Placental pericyte (primary cell): ENCODE results near the genes ACAP2, PPP1R2 and APOD.

GRCh38 chr3:194840929-194841577 lies 155.4 kb downstream of the FAM43A start:
- CAGE, long polyA plus RNA: no peak

GRCh38 chr3:195033361-195033907 lies 237.5 kb downstream of the XXYLT1 start:
- CAGE, long polyA plus RNA: no peak

- CAGE, long polyA plus RNA: no peak
Observed at GRCh38 chr3:195087086-195087288, 184.0 kb downstream of the XXYLT1 start.

DNA sequence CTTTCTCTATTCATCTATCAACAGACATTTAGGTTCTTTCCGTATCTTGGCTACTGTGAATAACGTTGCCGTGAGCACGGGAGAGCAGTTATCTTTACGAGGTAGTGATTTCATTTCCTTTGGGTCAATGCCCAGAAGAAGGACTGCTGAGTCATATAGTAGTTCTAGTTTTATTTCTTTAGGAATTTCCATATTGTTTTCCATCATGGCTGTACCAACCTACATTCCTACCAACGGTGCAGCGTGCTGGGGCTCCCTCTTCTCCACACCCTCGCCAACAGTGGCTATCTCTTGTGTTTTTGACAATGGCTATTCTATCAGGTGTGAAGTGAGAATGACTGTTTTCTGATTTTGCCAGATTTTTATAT lies 168.3 kb downstream of the XXYLT1 start:
- CAGE, long polyA plus RNA: no peak

DNA sequence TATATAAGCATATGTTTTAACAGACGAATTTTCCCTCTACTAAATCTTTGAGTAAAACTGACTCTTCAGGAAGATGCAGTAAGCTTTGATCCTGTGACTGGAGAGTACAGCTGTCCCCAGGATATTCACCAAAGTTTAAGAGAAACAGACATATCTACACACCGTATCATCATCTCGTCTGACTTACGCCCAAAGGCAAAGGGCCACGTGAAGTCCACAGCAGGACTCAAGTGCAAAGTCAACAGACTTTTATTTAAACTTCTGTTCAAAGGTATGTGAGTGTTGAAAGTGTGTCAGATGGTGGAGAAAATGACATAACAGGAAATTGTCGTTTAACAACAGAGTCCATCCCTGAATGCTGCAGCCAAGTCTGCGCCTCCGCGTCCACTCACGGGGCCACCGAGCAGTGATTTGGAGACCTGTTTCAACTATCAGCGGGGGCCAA lies 165.7 kb downstream of the XXYLT1 start:
- CAGE, long polyA plus RNA: no peak

- CAGE, long polyA plus RNA: no peak
Observed at GRCh38 chr3:195329435-195330589, 58.9 kb upstream of the XXYLT1 start.

- CAGE, long polyA plus RNA: no peak
Observed at GRCh38 chr3:195442713-195443588, at the start of gene ACAP2. ACAP2 (minus strand) TSS chr3:195443020.

DNA sequence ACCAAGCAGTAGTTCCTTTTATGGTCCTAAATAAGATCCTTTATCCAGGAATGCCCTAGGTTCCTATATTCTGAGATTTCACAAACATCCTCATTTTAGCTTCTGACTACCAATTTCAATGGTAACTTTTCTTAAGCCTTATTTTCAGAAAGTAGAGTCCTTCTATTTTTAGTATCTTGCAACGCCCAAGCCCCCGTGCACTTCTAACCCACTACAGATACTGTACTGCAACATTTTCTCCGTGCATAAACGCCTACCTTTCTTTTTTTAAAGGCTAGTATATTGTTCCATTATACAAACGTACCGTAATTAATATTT lies 1.3 kb downstream of the PPP1R2 start:
- CAGE, long polyA plus RNA: no peak

DNA sequence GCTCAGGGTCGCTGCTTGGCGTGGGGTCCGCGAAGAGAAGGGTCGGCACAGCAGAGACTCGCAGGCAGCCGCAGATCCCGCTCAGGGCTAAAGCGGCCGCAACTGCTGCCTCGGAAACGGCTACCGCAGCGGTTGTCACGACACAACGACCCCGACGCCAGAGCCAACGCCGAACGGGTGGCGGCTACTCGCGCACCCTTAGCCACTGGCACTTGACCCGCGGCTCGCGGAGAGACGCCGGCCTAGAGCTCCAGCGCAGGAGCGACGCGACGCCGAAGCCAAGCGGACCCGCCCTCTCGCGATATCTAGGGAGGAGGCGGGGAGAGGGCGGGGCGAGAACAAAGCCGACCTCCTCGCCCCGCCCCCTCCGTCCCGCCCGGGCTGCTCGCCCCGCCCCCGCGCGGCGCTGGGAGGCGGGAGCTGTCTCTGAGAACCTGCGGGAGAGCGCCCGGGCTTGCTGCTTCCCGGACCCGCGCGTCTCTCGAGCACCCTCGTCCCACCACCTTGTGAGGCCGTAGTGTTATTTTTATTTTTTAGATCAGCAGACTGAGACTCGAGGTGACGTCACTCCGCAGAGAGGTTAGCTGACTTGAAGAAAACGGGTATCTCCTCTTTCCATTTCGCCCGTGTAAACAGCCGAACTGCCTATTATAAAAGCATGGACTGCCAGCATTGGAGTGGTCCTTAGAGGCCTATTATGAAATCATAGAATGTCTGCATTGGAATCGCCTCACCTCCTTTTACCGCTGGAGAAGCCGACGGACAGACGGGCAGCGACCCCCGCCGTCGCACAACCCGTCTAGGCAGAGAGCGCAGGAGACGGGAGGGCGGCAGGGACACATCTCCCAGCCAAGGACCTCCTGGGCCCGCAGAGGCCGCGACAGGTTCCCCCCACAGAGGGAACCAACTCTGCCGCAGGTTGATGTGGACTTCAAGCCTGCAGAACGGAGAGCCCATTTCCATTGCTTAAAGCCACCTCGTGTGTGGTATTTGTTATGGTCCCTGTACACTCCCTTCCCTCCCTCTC lies at the start of gene PPP1R2:
PPP1R2 (minus strand) TSS at position 279 of the 1,027 bp plus-strand sequence.
- CAGE, long polyA plus RNA: no peak

DNA sequence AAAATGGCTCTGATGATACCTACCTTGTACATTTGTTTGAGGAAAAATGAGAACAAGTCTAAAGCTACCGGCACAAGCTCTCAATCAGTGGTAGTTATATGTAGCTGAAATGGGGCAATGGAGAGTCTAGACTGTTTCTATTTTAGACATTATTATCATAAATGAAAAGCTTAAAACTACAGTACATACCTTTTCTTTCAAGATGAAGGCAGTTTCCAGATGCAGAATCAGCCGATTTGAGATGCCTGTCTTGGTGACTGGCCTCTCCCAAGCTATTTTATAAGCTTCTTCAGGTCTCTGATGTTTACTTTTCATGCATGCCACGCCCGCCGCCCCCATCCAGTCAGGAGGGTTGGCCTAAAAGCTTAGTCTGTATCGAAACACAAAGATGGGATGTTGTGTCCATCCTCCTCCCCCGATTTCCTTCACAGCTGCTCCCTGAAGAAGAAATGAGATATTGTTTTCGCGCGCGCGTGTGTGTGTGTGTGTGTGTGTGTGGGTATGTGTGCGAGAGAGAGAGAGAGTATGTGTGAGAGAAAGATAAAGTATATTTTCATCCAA lies at the start of gene APOD:
APOD (minus strand) TSS at position 252 of the 561 bp plus-strand sequence.
- CAGE, long polyA plus RNA: no peak

GRCh38 chr3:195657347-195658215 lies 63.2 kb upstream of the MUC20 start:
- CAGE, long polyA plus RNA: no peak

DNA sequence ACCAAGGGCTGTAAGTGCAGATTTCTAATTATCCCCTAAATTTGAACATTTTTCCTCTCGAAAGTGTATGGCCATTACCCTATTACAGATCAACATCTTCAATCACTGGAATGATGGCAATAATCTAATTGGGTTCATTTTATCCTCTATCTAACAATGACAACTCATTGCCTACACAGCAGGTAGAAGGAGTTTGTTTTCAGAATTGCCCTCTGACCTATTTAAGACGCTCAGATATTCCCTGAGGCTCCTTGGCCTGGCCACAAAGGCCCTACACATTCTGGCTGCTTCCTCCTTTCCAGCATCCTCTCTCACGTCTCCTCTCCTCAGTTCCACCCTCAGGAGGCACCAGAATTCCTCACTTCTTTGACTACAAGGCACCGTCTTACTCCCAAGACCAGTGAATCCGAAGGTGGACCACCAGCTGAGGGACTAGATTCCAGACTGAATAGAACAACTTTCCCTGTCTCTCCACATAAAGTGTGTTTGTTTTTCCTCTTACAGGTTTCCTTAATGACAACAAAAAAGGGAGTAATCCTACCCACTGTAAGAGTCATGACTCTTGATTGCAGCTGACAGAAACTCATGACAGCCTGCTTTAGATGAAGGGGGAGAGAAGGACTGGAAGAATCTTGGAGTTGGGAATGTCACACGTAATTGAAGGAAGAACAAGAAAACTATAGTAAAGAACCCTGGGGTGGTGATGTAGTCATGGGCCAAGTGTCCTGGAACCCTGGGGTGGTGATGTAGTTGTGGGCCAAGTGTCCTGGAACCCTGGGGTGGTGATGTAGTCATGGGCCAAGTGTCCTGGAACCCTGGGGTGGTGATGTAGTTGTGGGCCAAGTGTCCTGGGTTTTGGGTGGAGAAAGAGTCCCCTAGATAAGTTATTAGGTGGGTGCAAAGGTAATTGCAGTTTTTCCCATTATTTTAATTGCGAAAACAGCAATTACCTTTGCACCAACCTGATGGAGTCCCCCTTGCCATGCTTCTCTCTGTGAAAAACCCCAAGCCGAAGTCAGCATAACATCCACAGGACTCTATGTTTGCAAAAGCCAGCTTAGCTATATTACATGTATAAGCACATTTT lies 21.9 kb upstream of the MUC20 start:
- CAGE, long polyA plus RNA: no peak

DNA sequence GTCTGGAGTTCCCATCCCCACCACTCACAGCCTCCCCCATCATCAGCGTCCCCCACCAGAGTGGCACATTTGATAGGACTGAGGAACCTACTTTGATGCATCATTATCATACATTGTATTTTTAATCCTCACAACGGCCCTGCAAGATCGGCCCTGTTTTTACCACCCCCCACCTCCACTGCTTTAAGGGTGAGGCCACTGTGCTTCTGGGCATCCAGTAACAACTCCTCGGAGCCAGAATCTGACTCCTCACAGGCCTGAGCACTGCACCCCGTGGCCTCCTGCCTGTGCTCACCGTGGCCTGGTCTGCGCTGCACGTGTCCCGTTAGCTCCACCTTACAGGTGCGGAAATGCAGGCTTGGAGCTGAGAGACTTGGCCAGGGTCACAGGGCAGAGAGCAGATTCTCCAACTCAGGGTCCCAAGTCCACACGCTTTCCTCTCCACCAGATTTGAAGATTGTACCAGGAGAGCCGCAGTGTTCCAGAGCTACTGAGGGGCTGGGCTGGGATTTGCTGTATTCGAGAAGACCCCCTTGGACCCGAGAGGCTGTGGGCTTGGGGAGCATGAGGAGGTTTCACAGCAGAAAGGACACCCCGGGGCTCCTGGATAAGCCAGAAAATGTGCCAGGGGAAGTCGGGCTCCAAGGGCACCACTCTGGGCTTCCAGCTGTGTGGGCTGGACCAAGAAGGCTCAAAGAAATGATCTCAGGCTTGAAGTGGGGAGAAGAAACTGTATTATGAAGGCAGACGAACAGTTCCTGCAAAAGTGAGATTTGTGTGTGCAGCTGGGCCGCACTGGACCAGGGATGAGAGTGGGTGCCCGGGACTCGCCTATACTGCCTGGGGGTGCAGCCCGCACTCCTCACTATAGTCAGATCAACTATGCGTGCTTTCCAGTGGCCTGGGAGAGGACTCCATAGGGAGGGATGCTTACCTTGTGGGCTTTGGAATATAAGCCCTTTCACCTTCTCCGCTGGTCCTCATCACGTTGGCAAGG lies 1.6 kb downstream of the MUC20 start:
- CAGE, long polyA plus RNA: no peak

DNA sequence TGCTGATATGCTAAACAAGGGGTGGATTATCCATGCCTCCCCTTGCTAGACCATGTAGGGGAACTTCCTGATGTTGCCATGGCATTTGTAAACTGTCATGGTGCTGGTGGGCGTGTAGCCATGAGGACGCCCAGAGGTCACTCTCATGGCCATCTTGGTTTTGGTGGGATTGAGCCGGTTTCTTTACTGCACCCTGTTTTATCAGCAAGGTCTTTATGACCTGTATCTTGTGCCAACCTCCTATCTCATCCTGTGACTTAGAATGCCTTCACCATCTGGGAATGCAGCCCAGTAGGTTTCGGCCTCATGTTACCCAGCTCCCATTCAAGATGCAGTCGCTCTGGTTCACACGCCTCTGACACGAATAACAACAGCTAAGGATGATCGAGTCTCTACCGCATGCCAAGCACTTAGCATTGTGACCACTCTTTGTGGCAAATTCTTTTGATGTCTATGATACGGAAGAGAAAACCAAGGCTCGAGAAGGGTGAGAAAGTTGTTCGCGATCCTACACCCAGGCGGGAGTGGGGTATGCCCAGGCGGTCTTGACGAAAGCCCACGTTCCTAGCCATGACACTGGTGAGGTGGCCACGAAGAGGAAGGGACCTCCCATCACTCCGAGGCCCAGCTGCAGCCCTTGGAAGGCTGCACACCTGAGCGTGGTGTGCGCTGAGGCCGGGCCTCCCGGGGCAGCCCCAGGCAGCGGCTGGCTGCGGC lies 37.3 kb upstream of the MUC4 start:
- CAGE, long polyA plus RNA: no peak

DNA sequence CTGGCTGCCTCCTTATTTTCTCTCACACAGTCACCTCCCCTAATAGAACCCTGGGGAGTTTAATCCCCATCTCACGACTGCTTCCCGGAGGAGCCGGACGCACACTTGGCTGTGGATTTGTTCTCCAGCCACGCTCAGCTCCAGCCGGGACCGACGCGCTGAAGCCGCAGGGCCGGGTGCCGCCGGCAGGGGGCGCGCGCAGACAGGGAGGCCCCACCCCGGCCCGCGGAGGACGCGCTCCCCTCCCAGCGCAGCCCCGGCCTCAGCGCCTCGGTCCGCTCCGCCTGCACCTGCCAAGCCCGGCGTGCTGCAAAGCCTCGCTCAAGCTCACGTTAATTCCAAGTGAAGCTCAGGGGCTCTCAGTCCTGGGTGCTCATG lies 37.9 kb upstream of the MUC4 start:
- CAGE, long polyA plus RNA: no peak

DNA sequence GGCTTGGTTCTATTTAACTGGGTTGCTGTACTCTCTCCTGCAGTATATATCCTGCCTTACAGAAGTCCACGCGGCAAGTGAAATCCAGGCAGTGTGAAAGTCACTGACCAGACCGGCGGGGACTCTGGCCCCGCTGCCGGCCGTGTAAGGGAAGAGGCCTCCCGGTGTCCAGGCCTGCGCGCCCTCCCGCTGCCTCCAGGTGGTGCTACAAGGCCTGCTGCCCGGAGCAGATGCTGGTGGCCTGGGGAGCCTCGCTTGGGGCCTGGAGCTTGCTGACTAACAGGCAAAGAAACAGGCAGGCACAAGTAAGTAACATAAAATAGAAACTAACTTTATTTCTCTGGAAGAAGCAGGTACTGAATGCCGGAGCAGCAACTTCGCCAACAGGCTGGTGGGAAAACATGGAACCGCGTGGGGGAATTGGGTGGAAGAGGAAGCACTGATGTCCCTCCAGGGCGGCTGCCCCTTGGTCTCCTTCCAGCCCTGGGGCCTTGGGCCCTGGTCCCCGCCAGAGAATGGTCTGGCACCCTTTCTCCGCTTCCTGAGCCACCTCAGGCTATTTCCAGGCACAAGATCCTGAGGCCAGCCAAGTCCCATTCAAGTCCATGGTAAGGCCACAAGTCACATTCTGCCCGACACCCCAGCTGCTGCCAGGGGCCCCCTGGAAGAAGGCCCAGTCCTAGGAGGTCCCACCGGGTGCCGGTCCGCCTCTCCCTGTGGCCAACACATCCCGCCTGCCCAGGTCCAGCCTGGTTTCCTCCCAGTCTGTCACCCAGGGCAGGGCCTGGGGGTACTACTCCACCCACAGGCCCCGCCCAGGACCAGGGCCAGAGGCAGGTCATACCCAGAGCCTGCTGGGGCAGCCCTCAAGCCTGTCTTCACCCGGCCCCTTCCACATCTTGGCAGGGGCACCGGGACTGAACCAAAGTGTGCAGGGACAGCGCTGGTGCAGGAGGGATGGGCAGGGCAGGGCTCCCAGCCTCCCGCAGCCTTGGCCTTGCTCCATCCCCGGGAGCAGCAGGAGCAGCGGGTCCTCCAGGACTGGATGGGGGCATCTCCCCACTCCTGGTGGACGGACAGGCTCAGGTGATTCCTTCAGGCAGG lies 44.9 kb downstream of the TNK2 start:
- CAGE, long polyA plus RNA: no peak

- CAGE, long polyA plus RNA: no peak
Observed at GRCh38 chr3:195872847-195874027, 35.1 kb downstream of the TNK2 start.

- CAGE, long polyA plus RNA: no peak
Observed at GRCh38 chr3:195885815-195886961, 22.2 kb downstream of the TNK2 start.

- CAGE, long polyA plus RNA: no peak
Observed at GRCh38 chr3:195900121-195901172, 7.9 kb downstream of the TNK2 start.

GRCh38 chr3:195965067-195965750 lies 56.9 kb upstream of the TNK2 start:
- CAGE, long polyA plus RNA: no peak